Penis (tissue), 1 donor: ENCODE results near the genes GSK3B and NDUFB4.

DNA sequence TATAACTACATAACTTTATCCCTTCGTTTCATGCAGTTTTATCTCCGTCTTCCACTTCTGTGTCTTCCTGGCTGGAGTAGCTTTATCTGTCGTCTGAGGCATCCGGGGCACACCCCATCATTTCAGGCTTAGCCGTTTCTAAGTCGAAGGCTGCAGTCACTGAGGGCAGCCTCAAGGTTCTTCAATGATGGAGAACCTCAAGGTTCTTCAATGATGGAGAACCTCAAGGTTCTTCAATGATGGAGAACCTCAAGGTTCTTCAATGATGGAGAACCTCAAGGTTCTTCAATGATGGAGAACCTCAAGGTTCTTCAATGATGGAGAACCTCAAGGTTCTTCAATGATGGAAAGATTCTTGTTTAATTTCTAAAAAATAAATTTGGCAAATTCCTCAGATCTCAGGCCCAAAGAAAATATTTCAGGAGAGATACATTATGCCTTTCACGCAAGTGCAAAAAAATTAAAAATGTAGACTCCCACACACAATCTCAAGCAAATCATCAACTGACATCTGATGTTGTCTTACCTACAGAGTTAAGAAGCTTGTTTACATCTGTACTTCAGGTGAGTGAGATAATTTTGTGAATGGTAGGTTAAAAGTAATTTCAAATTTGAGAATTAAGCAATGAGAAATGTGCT lies 218.8 kb downstream of the ZBTB20 start:
- PRO-cap, result no peak

DNA sequence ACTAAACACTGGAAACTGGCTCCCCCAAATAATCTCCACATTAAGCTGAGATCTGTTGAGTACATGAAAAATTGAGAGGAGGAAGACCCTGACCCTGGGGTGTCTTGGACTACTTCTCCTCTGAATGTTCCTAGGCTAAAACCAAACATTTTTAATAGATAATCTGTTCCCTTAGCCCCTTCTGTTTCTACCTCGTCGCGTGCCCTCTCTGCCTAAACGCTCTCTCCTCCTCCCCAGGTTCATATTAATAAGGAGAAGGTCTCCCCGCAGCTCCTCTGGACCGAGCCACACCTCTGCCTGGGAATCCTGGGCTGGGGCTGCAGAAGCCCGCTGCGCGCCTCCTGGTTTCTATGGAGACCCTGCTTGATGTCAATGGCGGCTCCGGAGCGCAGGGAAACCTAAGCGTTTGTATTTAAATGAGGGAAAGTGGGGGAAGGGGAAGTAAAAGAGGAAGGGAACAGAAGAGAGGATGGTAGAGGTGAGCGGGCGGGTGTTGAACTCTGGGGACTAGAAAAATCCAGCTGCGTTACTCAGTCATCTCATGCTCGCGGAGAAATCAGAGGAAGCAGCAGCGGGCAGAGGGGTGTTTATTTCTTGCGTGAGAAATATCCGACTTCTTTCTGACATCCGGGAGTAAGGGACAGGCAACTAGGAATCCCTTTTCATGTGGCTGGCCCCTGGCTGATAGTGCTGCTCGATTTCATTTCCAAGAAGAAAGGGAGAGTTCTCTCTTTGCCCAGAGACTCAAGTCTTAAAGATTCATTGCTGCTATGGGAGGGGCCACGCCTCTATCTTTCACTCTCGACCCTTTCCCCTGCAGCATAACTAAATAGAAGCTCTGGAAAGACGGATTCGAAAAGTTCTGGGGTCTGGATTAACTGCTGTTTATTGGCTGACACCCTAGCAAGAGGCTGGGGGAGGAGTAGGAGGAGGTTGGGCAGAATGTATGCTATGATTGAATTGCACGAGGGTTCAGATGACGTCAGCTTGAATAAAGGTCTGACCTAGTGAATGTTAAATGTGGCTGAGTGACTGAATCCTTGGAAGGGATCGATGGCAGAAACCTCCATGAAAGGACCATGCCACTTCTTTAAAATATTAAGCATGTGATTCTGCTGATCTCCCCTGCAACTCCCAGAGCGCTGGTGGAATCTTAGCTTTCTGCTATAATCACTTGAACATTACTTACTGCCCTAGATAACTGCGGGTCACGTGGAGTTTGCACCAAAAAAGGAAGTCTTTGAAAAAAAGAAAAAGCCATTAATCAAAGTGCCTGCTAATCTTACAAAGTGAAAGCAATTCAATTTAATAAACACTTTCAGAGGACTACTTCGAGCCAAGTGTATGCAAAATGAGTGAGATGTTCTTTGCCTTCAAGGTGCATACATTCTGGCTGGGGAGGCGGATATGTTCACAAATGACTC lies 110.5 kb upstream of the GAP43 start:
- PRO-cap, result bidirectional peak, plus-strand start at position 542 of the sequence, minus-strand start at position 299 of the sequence

- PRO-cap, result unidirectional peak, minus-strand start at chr3:115706733
Observed at GRCh38 chr3:115706658-115706941, 83.3 kb downstream of the GAP43 start.

DNA sequence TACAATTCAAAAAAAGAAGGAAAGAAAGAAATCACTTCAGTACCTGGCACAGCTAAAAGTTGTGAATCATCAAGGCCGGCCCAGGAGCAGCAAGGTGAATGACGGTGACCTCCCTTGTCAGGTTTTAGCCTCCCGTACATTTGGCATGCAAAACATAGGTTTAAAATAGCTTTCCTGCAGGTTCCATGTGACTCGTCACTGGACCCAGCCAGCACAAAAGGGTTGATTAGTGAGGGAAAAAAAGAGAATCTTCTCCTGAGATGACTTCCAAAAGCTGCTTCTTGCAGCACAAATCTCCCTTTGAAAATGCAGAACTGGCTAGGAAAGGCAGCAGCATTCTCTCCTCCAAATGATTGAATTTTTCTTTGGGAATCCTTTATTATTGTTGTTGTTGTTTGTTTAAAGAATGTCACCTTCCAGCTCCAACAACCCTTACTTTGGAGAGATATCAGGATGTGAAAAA lies 394.1 kb downstream of the LSAMP start:
- PRO-cap, result no peak

GRCh38 chr3:116359741-116360068 lies 85.6 kb downstream of the LSAMP start:
- PRO-cap, result no peak

DNA sequence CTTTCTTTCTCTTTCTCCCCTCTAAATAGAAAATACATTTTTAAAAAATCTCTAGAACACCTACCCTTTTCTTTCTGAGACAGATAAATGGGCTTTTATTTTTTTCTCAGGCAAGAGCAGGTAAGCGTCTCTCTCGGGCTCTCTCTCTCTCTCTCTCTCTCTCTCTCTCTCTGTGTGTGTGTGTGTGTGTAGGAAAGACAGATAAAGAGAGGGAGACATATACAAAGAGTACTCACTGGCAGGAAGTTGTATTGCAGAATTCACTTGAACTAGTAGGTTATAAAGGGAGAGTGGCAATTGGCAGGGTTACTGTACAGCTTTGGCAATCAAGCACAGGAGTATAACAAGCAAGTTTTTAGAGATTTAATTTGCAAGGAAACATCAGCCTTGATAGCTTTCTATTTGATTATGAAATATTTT lies 118.1 kb upstream of the LSAMP start:
- PRO-cap, result no peak

DNA sequence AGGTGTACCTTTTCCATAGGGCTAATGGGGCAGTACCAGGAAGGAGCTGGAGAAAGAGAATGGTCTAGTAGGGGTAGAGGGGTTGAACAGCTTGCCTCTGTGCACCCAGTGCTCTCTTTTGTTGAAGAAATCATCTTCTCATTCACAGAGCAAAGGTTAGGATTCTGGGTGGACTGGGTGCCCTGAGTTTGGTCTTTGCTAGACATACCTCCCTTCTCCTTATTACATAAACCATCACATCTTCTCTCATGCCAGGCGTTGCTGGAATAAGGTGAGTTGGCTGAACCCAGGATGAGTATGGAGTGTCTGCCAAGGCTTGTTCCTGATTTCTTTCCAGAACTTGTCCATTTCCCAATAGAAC lies 292.1 kb downstream of the IGSF11 start:
- PRO-cap, result no peak

- PRO-cap, result bidirectional peak, plus-strand start at chr3:119323275, minus-strand start at chr3:119322933
Observed at GRCh38 chr3:119322901-119323750, 28.9 kb downstream of the ARHGAP31 start.

DNA sequence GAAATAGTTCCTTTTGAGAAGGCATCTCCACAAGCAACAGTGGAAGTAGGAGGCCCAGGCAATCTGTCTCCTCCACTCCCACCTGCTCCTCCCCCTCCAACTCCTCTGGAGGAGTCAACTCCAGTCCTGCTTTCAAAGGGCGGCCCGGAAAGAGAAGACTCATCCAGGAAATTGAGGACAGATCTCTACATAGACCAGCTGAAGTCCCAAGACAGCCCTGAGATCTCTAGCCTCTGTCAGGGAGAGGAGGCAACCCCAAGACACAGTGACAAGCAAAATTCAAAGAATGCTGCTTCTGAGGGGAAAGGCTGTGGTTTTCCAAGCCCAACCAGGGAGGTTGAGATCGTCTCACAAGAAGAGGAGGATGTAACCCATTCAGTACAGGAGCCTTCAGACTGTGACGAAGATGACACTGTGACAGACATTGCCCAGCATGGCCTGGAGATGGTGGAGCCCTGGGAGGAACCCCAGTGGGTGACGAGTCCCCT lies 49.2 kb downstream of the TMEM39A start:
- PRO-cap, result no peak

DNA sequence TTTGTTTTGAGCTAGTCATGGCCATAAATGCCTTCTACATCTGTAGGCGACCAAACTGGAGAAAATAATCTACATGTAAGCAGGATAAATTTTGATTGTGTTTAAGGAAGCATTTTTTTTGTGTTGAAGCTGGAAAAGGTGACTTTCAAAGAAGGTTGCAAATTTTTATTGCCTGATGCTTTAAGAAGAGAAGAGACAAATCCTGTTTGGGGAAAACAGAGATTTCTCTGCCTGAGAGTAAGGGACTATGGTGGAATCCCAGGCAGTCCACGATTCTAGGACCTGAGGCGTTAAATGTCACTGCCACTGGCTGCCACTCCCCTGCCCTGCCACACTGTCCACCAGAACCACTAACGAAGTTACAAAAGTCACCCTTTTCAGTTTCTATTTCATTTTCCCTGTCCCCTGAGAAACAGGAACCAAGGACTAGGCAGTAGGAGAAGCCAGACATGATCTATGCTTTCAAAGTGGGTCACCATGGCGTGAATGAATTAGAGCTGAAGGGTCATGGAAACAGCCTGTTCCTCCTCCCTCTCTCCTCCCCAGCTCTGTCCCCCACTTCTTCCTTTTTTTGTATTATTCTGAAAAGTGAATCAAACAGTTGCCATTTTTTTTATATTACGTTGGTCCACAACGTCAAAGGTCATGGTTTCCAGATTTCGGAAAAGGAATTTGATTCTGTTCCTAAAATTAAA lies 9.1 kb upstream of the ADPRH start:
- PRO-cap, result no peak

DNA sequence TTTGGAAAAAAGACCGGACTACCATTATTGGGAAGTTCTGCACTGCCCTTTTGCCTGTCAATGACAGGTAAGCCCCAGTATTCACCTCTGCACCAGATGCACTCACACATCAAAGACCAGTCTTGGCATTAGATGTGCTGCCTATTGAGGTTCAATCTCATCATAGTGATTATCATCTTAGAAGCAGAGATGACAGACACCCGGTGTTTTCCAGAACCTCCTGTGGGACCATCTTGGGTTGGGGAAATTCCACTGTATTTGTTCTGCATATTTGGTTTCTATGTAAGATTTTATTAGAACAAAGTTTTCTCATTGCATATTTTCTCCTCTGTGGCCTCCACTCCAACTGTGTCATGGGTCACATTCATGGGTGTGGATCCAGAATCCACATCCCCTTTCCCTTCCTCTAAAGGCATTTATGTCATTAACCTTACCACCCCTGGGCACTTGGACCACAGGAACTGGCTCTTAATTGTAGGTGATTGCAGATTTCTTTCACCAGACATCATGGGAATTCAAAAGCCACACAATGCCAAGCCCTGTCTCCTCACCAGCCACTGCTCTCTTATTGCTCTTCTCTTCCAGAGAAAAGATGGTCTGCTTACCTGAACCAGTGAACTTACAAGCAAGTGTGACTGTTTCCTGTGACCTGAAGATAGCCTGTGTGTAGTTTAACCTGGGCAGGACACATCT lies 31.3 kb downstream of the PLA1A start:
- PRO-cap, result bidirectional peak, plus-strand start at position 498 of the sequence, minus-strand start at position 205 of the sequence

- PRO-cap, result bidirectional peak, plus-strand start at chr3:119638195, minus-strand start at chr3:119637896
Observed at GRCh38 chr3:119637554-119638421, 22.6 kb downstream of the POPDC2 start.

- PRO-cap, result no peak
Observed at GRCh38 chr3:119658810-119659773, 1.3 kb downstream of the POPDC2 start.

GRCh38 chr3:119996282-119996973 lies 97.8 kb downstream of the GSK3B start:
- PRO-cap, result no peak

DNA sequence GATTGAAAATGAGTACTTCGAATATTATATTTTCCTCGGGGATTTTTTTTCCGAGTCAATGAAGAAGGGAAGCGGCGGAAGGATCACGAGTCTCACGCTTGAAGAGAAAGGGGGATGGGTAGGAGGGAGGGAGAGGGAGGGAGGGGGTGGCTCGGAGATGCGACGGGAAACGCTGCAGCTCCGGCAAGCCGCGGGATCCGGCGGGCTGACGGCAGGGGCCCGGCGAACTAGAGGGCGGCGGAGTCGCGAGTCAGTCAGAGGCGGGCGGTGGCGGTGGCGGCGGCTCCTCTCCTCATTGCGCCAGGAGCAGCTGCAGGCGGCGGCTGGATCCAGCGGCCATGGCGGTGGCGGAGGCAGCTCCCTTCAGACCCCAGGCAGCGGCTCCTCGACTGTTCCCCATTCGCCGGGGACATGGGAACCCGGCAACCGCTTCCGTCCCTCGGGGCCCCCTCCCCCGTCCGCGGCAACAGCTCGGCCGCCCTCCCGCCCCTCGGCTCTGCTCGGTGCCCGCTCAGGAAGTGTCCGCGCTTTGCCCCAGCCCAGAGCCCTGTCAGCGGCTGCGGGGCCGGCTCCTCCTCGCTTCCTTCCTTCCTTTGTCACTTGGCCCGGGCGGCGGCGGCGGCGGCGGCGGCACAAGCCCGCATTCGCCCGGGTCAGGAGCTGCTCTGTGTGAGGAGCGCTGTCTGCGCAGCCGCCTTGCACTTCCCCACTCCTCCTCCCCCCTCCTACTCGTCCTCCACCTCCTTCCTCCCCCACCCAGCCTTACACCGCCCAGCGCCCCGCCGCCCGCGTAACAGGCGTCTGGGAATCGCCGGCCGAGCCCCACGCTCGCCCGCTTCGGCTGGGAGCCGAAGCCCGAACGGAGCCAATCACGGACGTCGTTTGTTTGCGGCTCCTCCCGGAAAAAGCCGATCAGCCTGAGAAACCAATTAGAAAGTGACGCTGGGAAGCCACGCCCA lies at the start of gene GSK3B:
Gene GSK3B, minus strand, starts transcription at position 671 of the 959 bp plus-strand sequence.
- PRO-cap, result bidirectional peak, plus-strand start at position 257 of the sequence, minus-strand start at position 727 of the sequence; bidirectional peak, plus-strand start outside the sequence, minus-strand start at position 764 of the sequence

- PRO-cap, result bidirectional peak, plus-strand start at chr3:120449979, minus-strand start at chr3:120449717; bidirectional peak, plus-strand start at chr3:120450164, minus-strand start at chr3:120450009
Observed at GRCh38 chr3:120449504-120450218, 1.1 kb downstream of the FSTL1 start.

GRCh38 chr3:120559159-120560113 lies 36.7 kb upstream of the NDUFB4 start:
- PRO-cap, result unidirectional peak, minus-strand start at chr3:120559769

DNA sequence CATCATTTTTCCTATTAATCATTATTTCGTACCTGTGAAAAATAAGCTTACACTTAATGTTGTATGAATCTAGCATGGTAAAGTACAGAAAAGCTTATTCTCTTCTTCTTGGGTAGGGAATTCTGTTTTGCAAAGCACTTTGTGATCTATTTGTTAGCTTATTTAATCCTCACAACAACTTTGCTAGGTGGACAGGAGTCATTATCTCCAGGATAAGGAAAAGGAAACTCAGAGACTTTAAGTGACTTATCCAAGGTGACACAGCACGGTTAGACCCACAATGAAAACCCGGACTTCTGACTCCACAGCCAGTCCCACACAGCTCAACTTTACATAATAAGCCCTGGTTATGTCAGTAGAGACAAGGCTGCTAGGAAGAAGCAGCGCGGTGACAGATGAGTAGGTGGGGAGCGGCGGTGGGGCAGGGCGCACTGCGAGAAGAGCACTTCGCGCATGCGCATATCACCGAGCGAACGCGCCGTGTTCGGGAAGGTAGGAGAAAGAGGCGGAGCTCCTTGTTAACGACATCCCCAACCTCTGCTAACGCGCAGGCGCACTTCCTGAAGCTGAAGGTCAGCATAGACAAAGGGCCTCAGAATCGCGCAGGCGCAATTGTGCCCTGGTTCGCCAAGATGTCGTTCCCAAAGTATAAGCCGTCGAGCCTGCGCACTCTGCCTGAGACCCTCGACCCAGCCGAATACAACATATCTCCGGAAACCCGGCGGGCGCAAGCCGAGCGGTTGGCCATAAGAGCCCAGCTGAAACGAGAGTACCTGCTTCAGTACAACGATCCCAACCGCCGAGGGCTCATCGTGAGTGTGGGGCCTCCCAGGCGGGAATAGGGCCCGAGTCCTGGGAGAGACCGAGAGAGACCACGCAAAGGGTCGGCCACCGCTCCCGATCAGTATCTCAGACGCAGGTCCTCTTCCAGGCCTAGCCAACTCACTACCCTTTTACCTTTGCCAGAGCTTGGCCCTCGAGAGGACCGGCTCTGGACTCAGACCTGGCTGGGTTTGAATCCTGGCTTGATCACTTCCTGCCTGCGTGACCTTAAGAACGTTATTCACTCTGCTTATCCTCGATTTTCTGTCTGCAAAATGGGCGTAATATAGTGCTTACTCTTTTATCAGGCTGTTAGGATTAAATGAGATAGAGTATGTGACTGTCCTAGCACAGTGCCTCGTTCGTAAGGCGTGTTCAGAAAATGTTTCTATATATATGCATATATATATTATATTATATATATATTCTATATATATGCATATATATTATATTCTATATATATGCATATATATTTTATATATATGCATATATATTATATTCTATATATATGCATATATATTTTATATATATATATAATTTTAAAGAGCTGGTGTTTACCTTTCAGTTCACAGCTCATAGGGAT lies at the start of gene NDUFB4:
Gene NDUFB4, plus strand, starts transcription at position 609 of the 1,405 bp plus-strand sequence.
- PRO-cap, result bidirectional peak, plus-strand start at position 611 of the sequence, minus-strand start at position 415 of the sequence

DNA sequence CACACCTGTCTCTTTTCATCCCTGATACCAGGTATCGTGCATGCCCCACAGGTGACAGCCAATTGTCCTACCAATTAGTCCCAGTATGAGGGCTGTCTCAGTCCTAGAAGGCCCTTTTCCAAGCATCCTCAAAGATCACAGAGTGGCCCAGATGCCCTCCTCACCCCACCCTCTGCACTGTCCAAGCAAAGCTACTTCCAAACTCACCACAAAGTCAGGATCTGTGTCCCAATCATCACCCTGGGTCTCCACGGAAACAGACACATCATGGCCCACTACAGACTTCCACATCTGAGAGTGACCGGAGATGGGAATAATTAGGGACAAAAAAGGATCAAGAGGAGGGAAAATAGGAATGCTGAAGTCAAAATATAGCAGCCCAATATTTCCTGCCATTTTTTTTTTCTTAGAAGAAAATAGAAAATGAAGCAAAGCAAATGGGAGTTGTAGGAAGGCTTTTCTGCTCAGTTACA lies 2.6 kb downstream of the HCLS1 start:
- PRO-cap, result no peak

DNA sequence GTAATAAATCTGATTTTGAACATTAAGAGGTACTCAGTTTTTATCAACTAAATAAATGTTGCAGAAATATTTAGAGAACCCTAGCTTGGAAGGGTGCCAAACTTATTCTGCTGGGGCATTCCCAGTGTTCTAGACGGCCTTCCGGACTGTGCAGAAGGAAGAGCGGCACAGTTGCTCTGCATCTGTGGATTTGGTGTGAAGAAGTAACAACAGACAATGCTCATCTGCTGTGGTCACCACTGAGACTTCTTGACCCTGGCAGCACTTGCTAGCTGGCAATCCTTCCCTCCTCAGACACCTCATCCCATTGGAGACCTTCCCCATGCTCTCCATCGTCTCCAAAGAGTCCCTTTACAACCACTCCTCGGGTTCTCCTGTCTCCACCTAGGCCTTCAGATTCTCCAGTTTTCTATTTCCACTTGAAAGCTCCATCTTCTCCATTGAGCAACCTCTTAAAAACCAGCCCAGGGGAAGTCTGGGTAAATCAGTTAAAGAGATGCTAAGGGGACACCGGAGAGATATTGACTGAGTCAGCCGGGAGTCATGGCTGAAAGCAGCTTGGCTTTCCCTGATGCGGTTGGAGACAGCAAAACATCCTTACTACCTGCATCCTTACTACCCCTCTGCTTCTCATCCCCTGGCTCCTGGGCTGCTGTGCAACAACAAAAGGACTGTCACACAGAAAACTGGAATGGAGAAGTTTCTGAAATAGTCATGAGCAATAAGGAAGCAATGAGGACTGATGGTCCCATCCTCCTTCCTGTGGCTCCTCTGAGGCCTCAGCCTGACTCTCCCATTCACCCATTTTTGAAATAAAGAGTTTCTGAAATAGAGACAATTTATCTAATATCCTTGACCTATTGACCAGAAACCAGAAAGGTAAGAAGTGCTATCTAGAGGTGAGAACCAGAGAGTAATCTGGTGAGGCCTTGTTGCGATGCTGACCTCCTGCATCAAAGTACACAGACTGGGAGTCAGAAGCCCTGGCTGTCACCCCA lies 1.3 kb downstream of the HCLS1 start:
- PRO-cap, result no peak